Ishikawa (cell line): ENCODE measurements around a stretch of chr18.

DNA sequence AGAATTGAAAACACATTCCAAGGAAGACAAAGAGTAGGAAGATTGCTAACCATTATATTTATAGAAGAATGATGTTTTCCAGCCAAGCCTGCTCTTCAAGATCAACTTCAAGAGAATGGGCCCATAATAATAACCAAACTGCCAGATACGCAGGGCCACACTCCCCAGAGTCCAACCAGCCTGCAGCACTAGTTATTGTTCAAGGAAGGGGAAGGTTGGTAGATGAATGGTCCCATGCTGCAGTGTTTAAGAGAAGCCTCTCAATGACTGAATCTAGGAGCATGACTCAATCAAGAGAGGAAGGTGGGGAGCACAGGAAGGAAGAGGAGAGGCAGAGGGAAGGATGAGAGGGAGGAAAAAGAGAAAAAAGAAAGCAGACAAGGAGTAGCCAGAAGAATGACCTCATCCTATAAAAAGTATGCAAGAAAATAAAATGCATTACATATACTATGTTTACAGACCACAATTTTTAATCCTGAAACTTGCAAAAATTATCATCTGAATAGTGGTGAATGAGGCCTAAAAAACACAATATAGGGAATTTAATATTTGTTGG, 174.6 kb downstream of the TCF4 start:
- RRBS = no CpG with 5 or more reads among the region's 1 CpG

DNA sequence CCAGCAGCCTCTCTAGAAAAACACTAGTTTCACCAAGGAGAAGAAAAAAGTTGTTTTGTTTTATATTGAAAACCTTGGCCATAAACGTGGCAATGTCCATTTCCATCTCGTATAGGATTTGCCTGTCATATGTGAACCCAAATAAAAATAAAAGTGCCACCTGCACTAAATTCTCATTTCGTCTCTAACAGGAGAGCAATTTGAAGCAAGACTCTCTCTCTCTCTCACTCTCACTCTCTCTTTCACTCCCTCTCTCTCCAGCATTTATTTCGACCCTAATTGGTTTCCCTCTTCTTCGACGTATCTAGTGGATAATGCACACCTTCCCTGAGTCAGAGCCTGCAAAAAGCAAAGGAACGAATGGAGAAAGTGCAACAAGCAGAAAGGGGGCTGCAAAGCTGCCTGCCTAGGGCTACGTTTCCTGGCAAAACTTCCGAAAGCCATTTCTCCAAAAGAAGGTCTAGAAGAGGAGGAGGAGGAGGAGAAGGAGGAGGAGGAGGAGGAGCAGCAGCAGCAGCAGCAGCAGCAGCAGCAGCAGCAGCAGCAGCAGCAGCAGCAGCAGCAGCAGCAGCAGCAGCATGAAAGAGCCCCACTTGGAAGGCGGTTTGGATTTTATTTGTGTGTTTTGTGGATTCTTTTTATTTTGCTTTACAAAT, 2.2 kb downstream of the TCF4 start:
- RRBS = no CpG with 5 or more reads among the region's 10 CpGs

DNA sequence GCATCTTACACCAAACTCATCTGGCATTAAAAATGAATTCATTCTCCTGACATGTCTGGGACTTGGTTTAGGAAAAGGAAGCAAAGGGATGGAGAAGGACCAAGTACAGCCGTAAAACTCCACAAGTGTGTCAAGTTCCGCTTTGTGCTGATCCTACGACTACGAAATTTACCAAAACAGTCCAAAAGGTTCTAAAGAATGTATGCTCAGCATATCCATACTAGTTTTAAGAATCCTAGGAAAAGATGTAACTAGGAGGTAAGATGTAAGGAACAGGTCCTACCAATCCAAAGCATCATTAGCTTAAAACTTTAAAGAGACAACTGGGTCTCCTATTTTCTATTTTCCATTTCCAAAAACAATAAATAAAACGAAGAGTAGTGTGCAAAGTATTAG, 1.7 kb downstream of the TCF4 start:
- RRBS = no CpG with 5 or more reads among the region's 5 CpGs

DNA sequence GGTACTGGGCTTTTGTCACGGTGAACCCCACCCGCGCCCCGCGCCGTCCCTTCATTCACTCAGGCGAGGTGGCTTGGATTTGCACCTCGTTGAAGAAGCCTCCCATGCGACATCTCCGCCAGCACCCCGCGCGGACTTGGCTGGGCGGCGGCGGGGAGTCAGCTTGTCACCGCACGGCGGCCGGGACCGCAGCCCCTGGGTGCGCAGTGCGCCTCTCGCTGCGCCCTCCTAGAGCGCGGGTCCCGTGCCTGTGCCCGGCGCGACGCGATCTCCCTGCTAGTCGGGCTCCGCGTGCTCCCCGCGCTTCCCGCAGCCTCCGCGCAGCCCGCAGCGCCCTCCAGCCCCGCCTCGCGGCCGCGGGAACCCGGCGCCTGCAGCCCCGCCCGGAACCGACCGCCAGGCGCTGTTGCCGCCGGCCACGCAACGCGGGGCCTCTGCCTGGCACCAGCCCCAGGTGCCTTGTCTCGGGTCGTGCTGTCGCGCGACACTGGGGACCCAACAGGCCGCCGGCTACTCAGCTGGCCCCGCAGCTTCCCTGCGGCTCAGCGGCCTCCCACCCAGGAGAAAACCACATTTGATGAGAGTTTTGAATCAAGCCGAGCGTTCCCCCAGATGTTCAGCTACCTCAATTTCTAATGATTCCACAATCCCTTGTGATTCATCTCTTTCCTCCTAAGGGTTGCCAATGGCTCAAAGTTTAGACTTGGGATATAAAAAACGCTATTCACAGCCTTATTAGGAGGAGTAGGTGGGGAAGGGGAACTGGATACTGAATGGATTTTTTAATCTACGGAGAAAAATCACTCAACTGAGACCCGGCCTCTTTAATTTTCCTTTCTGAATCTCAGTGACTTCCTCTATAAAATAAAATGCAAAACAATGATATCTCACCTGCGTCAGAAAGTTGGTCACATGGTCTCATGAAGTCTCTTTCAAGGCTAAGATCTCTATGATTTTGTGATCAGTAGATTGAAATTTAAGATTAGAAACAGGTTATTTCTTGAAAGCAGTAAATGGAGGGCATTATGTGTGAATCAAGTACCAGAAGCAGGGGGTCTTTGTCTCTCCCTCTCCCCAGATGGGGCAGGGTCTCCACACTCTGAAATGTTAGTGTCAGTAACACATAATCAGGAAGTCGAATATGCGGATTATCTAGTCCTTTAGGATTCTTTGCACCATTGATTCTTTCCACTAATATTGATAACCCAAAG, 192.5 kb upstream of the TCF4 start:
- RRBS = 26% methylated on average over 31 of the region's 78 CpGs

GRCh38 chr18:55781284-55781915, 193.4 kb upstream of the TCF4 start:
- RRBS = no CpG with 5 or more reads among the region's 6 CpGs

DNA sequence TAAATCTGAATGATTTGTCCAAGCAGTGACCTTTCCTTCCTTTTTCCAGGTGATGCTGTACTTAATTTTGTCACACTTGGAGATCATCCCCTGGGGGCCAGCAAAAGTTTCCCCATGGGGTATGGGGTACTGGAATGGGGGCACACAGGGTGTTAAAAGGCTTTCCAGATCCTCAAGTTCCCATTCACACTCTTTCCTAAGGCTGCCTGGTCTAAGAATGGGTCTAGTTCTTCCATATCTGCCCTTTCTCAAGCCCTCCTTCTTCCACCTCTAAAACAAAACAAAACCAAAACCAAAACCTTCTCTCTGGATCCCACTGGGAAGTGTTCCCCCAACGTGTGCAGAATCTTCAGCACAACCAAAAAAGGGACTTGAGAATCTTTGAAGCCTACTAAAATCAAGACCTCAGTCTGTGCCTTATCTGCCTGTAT, 207.1 kb upstream of the TCF4 start:
- RRBS = no CpG with 5 or more reads among the region's 1 CpG

GRCh38 chr18:56083784-56084430, 495.9 kb upstream of the TCF4 start:
- RRBS = no CpG with 5 or more reads among the region's 5 CpGs

GRCh38 chr18:56369179-56369510, 269.2 kb downstream of the TXNL1 start:
- RRBS = no CpG with 5 or more reads among the region's 1 CpG

DNA sequence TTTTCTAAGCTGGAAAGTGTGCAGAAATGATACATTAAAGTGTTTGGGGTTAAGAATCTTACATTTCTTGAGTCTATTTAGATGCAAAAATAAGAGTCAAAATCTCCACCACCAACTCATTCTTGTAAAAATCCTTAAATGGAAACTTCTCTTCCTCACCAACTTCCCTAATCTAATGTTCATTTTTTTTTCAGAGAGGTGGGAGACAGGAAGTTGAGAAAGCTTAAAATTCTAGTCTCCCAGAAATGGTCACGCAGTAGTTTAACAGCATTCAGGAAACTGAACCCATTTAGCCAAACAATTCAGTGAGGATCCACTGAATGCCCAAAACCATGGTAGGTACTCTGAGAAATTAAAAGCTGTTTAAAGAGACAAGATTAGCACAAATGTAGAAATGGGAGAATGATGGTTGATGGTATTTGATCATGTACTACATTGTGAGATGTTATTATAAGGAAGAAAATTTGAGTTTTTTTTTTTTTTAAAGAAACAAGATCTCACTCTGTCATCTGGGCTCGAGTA, 68.9 kb downstream of the TXNL1 start:
- RRBS = no CpG with 5 or more reads among the region's 2 CpGs

- RRBS = no CpG with 5 or more reads among the region's 12 CpGs
These were observed 61.5 kb downstream of the TXNL1 start for GRCh38 chr18:56576858-56577265.

DNA sequence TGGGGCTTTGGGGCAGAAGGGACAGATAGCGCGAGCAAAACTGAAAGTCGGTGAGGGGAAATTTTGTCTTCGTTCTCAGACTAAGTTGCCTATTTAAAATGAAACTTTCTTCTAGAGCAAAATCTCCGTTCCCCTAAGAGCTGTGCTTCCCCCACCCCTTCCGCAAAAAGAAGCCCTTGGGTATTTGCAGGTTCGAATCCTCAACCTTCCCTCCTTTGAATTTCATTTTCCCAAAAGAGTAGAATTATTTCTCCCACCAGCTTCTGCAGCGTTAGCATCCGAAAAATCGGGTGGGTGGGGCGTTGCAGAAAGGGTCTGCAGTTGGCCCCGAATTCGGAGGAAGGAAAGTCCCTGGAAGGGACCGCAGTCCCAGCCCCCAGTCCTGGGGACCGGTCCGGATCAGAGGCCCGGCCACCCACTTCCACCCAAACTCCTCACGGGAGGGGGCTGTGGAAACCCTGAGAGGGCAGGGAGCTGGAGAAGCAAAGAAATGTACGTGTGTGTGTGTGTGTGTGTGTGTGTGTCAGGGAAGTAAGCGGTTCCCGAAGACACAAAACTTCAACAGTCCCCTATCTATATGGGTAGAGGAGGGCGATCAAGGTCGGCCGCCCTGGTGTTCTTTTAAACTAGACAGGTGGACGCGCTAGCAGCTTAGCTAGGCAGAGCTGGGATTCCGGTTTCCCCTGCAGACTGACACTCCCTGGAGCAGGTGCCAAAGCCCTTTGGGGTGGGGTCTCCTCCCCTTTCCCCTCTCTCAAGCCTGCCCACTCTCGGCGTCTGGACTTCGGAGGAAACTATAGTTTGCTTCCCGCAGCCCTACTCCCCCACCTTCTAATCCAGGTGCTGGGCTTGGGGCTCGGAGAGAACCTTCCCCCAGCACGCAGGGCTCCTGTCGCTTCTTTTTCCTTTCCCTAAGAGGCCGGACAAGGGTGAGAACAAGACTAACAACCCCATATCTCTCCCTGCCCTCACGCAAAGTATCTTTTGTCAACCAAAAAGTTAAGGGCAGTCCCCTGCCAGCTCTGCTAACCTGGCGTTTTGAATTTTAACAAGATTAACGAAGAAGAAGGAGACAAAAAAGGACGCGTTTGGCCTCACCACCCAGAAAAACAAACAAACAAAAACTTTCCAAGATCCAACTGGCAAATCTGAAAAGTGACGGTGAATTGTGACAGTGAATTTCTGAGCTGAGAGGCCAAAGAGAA, 4.9 kb upstream of the ONECUT2 start:
- RRBS = no CpG with 5 or more reads among the region's 41 CpGs

- RRBS = no CpG with 5 or more reads among the region's 6 CpGs
These were observed 58.7 kb downstream of the ATP8B1 start for GRCh38 chr18:57744216-57744933.

GRCh38 chr18:58241721-58242508, 197.9 kb downstream of the NEDD4L start:
- RRBS = no CpG with 5 or more reads among the region's 7 CpGs

DNA sequence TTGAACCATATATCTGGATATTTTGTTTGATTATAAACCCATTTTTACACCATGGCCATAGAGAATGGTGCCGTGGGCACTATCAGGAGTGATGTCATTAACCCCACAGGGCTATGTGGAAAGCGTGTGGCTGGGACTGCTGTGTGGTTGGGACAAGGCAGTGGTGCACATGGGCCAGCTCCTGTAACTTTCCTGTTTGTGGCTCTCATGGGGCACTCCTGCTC, 240.6 kb downstream of the NEDD4L start:
- RRBS = no CpG with 5 or more reads among the region's 2 CpGs

DNA sequence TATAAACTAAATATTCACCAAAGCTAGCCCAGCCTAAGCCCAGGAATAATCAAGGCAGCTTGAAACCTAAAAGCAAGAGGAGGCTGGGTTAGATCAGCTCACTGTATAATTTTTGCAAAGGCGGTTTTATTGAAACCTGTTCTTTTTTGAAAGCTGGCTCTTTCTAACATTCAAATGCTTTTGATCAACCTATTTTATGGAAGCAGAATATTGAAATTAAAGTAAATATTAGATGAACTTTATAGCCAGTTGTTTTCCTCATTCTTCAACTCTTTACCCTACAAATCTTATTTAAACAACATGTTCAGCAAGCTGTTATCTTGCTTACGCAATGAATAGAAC, 241.5 kb downstream of the NEDD4L start:
- RRBS = no CpG with 5 or more reads among the region's 2 CpGs

DNA sequence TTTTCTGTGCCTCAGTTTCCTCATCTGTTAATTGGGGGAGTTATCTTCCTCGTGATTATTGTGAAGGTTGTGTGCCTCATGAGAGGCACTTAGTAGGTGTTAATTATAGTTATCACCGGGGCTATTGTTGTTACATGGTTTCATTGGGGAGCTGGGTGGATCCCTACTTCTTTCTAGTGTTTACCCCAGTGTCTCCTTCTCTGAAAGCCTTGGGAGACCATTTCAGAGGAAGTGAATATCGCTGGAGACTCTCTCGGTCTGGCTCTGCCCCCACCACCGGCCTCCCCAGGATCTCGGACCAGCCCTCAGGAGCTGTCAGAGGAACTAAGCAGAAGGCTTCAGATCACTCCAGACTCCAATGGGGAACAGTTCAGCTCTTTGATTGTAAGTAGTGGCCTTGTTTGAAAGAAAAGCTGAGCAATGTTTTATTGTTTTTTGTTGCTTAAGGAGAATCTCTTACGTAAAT, 286.5 kb downstream of the NEDD4L start:
- RRBS = no CpG with 5 or more reads among the region's 7 CpGs

GRCh38 chr18:58361935-58362702, 266.8 kb downstream of the ALPK2 start:
- RRBS = no CpG with 5 or more reads among the region's 10 CpGs

DNA sequence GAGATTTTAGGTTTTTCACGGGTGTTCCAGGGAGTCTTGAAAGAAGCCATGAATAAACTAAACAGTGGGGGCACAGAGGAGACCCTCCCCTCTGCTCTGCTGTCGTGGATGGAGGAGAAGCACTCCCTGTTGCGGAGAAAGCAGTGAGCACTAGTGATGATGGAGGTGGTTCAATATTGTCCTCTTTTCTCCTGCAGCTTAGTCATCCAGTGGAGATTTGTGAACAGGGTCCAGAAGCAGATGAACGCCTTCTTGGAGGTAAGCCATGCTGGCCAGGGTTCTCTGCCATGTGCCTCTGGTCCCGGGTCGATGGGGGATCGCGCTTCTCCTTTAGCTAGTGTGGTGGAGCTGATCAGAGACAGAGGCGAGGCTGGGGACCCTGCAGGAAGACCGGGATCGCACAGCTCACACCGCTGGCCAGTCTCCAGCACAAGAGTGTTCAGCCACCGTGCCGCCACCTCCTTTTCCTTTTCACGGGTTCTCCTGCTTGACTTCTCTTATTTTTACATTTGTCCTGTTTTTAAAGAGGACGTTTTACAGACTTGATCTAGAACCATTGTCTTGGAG, 243.5 kb downstream of the ALPK2 start:
- RRBS = 97% methylated on average over 6 of the region's 16 CpGs

GRCh38 chr18:58414739-58415393, 214.0 kb downstream of the ALPK2 start:
- RRBS = no CpG with 5 or more reads among the region's 10 CpGs